Subcutaneous preadipocyte (primary cell): ENCODE measurements around a stretch of chr13.

DNA sequence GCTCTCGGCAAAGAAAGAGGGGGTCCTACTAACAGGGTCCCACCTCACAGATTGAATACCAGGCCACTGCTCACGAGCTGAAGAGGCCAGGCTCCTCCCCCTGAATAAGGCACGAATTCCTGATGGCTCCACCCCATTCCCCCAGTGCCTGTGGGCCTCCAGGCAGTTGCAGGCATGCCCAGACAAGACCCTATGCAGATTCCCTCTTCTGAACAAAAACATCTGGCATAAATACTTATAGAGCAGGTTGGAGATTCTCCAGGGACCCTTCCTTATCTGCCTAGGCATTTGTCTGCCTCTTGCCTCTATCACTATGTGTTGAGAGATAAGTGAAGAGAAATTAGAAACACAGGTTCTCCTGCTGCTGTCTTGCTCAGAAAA, 364.2 kb downstream of the KCTD12 start:
- CAGE, long polyA plus RNA = no peak

DNA sequence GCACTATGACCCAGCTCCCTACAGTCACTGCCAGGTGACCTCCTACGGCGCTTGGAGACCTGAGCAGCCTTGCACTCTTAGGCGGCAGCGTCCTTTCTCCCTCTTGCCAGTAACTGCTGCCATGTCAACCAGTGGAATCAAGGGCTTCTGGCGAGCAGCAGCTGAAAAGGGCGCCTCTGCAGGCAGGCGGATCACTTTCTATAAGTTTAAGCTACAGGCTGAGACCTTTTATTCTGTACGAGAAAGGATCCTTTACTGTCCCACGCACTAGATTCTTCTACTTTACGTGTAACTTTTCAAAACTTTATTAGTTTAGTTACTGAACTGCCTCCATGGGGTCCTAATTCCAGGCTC, 2.0 kb downstream of the KCTD12 start:
- CAGE, long polyA plus RNA = no peak

GRCh38 chr13:76998646-76999041, 6.8 kb downstream of the CLN5 start:
- CAGE, long polyA plus RNA = no peak

- CAGE, long polyA plus RNA = no peak
Observed at GRCh38 chr13:77016968-77017261, 10.0 kb downstream of the FBXL3 start.

DNA sequence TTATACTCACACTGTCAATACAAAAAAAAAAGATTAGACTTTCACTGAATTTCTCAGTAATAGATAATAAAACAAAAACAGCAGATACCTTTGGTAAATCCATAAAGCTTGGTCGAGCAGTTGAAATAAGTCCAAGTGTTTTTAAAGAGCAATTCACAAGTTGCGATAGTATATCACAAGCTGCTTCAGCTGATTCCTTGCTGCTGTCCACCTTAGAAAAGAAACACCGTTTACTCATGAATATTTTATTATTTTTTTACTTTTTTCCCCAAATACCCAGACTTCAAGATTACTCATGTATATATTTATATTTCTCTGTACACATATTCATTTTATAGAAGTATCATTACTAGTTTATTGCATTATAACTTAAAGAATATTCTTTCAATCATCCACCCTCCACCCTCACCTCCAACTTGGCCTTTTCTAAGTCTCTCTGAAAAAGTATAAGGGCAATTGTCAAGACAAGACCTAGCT, 8.4 kb downstream of the FBXL3 start:
- CAGE, long polyA plus RNA = no peak

DNA sequence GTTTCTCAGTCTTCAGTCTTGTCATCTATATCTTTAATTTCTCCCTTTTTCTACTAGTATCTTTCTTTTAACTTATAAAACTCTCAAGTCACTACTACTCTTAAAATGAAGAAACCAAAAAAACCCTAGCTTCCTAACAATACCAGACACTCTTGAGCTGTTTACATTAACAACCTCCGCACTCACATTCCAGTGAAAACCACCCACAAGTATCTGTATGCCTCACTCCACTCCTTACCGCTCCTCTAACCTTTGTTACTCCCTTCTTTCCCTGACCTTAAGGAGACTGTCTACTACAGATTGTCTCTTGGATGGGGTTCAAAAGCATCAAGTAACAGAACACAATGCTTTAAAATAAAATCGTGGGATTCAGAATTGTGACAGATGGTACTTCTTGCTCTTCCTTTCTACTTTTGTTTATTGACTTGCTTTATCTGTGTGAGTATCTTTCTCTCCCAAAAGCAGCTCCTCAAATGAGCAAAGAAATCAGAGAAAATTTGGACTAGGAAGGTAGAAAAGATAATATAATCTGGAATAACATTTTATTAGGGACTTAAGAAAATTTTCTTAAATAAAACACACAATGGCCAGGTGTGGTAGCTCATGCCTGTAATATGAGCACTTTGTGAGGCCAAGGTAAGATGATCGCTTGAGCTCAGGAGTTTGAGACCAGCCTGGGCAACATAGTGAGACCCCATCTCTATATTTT, 110.1 kb upstream of the FBXL3 start:
- CAGE, long polyA plus RNA = no peak

DNA sequence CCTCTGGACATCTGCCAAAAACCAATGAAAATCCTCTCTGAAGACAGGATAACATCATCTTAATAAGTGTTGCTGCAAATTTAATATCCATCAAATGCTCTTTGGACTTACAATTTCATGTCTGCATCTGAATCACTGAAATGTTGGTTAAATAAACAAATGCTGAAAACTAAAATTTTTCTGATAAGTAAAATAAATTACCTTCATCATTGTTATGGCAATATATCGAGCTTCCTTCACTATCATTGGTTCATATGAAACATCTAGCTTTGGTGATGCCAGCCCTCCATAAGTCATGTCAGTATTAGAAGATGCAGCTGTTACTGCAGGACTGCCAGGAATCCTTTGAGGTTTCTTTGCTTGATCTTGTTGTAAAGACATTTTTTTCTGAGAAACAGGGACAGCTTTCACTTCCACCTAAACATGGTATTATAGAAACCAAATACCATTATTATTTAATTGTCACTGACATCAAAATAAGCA, 123.6 kb upstream of the FBXL3 start:
- CAGE, long polyA plus RNA = no peak

DNA sequence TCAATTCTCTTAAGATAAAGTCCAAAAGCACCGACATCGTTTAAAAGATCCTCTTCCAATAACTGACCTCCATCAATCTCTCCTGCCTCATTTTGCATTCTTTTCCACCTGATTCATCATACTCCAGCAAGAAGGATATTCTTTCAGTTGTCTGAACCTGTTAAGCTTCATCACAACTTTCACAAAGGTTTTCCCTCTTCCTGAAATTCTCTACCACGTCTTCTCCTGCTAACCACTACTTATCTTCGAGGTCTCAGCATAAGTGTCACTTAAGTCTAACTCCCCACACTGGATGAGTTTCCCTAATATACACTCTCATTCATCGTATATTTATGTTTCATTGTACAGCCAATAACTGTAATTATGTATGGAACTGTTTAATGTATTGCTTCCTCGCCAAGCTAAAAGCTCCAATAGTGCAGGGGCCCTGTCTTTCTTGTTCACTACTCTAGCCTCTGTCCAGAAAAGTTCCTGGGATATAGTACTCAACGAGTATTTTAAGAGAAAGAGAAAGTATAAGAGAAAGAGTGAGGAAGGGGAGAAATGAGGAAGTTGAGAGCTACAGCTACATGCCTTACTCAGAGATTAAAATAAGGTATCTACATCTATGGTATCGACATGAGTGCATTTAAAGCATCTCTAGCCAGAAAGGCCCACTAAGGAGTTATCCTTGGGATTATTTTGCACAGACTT, 28.7 kb downstream of the MYCBP2 start:
- CAGE, long polyA plus RNA = no peak

DNA sequence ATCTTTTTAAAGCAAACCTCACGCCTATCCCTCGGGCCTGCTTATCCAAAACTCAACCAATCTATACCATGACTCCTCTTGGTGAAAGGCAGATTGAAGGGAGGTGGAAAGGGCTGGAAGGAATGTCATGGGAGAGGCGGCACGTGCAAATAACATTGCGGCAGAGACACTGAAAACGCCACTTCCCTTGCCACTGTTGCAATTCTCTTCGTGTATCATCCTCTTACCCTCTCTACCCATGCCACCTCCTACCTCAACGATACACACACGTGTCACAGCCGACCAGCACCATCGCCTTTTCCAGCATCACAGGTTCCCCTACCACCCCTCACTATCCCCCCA, 1.0 kb downstream of the MYCBP2 start:
- CAGE, long polyA plus RNA = no peak

DNA sequence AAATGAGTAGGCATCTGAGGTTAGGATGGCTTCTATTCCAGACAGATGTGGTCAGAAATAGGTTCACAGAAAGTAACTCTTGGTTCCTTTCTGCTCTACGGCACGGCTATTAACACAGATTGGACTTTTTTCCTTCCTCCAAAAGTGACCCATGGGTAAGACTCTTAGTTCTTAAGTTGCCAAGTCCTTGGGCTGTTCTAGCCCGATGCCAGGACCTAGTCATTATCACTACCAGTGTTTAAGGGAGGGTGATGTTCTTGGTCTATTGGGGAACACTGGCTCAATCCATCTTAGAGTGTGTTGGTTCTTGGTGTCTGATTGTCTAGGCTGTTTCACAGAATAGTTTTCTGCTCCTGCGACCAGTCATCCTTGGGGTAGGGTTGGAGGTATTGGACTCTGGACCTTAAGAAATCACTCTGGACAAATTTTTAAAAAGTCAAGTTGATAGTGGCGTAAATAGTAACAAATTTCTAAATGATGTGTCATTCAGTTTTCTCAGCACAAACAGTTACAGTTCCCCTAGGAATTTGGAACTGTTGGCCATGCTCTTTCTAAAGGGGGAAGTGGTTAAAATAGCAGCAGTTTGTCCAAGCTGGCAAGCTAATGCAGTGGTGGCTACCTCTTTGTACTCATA, 60.2 kb upstream of the MYCBP2 start:
- CAGE, long polyA plus RNA = no peak

DNA sequence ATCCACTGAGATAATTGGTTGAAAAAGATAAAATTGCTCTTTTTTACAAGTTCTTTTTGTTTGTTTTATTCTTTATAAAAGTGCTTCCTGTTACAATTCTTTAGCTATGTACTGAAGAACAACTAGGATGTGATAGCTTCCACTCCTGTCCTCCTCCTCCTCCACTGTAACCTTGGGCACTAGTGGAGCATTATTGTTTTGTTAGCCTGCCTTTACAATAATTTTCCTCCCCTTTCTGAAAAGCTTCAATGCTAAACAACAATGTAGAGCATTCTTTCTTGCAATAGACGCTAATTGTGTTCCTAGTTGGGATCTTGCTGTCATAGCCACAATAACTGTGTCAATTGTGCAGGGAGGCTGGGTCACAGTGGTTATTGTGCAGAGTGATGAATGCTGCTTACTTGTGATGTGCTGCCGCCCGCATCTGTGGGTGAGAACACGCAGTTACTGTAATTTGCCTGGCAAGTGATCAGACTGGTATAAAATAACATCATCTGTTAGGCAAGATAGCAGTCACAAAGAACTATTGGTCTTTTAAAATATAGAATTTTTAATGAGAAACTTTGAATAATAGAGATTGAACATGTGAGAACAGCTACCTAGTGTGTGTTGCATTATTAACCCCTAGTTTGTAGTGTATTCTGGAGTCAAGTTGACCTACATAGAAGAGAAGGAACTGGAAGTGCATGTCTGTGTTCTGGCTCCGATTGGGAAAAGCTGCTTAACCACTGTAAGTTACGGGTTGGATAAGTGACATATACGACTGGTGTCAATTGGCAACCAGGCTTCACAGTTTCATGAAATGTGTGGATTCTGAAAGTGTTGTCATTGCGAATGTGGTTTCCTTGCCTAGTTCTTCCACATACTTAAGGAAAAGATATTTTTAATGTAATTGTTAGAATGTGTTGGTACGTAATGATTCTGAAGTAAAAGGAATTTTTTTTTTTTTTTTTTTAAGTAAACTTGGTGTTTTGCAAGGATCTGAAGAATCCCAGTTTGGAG, 43.5 kb downstream of the SLAIN1 start:
- CAGE, long polyA plus RNA = no peak

GRCh38 chr13:78372352-78372900, 230.9 kb downstream of the POU4F1 start:
- CAGE, long polyA plus RNA = no peak

DNA sequence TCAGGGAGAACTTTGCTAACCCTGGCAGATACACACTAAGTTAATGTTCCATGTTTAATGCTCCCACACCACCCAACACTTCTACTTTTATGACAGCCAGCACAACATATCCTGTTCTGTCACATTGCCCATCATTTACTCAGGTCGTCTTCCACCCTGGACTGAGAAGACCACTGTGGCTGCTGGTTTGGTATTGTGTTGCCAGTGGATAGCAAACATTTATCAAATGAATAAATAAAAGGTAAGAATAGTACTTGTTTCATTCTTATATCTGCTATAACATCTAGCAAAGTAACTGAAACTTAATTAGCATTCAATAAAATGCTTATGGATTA, 164.2 kb downstream of the RBM26 start:
- CAGE, long polyA plus RNA = no peak

DNA sequence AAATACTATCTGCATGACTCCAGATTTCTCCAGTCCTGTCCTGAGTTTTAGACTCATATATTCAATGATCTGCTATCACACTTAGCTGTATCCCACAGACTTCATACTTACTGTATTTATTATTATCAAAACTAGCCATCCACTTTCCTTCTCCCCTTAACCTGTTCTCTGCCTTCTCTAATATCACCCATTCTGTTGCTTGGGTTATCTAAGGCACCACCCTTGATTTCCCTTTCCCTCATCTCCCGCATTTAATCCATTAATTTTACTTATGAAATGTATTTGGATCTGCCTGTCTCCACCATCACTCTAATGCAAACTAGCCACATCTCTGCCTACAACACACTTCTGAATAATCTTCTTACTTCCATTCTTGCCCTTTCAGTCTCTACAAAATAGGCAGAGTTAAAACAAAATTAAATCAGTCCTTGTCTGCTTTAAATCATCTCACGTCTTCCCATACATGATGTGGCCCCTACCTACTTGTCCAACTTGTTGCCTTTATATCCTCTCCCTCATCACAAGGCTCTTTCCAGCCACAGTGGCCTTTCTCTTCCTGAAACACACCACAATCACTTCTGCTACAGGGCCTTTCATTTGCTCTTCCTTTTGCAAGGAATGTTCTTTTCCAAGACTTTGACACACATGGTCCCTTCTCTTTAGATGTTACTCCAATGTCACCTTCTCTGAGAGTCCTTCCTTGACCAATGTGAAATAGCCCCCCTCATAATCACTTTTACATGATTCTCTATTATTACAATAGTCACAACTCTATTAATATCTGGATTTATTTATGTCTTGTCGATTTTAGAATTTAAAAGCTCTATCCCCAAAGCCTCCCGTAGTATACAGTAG, 1.8 kb downstream of the RBM26 start:
- CAGE, long polyA plus RNA = no peak

- CAGE, long polyA plus RNA = no peak
Observed at GRCh38 chr13:80036839-80037121, 304.1 kb downstream of the SPRY2 start.

DNA sequence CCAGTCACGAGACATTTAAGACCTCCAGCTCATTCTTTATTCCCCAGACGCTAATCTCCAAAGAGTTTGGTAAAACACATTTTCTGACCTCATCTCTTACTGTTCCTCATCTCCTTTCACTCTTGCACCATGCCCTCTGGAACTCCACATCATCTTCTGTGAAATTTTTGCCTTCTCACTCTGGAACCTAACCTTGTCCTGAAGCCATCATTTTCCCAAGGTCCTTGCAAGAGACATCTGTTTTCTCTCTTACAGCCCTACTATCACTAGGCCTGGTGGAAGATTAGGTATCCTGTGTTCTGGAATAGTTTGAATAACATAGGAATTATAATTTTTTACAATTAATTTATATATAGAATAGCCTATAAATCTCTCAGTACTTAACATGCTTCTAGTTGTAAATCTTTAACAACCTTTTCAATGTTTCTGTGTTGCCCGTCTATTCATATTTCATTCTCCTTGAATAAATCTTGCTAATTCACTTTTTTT, 37.4 kb downstream of the SPRY2 start:
- CAGE, long polyA plus RNA = no peak

DNA sequence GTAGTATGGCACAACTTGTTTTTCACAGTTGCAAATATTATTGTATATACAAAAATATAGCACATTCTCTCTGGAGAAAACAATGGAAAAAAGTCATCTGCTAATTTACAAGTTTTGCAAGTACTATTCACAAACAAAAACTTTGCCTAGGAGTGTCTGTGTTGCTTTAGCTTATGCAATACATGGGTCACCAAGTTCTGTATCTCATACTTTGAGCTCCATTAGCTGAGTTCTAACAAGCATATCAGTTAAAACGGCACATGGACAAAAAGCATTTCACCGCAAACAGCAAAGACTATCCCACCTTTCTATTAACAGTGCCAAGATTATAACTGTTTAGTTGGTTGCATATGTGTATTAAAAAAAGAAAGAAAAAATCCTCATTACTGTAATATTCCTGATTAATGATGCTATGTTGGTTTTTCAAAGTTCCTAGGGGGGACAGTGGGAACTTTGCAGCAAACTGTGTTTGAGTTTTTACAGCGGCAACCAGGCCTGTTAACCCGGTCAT, 4.5 kb downstream of the SPRY2 start:
- CAGE, long polyA plus RNA = no peak

DNA sequence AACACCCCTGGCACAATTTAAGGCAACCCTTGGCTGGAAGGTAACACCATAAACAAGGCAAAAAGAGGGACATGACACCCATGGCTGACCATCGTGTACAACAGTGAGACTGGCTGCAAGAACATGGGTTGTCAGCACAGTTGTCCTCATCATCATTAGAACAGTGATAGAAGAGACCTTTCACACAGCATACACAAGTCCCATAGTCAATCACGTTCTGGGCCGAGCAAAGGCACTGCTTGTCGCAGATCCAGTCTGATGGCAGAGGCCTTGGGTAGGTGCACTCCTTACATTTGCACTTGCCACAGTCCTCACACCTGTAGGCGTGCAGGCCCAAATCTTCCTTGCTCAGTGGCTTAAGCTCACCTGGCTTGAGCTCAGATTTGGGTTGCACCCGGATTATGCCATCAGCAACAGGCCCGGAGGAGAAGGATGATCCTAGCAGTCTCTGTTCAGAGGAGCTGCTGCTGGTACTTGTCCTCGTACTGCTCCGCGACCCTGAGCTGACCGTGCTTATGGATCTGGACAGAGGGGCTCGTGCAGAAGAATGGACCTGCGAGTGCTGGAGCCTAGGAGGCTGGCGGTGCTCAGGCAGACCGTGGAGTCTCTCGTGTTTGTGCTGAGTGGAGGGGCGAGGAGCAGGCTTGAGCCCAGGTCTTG, 3.9 kb downstream of the SPRY2 start:
- CAGE, long polyA plus RNA = no peak

DNA sequence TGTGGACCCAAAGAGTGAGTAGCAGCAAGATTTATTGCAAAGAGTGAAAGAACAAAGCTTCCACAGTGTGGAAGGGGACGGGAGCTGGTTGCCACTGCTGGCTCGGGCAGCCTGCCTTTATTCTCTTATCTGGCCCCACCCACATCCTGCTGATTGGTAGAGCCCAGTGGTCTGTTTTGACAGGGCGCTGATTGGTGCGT, 149.0 kb upstream of the SPRY2 start:
- CAGE, long polyA plus RNA = no peak

DNA sequence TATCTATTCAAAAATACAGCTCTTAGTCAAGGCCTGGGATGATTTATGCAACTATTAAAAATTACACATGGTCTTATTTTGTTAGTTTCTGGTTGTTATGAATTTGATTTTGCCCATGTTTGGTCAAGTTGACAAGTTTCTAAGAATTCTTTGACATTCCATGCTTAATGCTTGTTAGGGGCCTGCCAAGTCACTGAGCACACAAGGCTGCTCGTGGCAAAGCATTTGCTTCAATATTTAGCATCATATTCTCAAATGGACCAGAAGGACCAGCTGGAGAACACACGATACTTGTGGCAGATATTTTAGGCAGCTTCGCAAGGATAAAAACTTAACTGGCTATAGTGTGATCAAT, 155.7 kb upstream of the SPRY2 start:
- CAGE, long polyA plus RNA = no peak